Epithelial cell of alveolus of lung (primary cell): ENCODE measurements around the genes GFRA1 and CCDC172.

- RAMPAGE, long total RNA, result no peak
- RRBS, result no CpG with 5 or more reads among the region's 6 CpGs
Measured at GRCh38 chr10:113704731-113705289, 25.1 kb downstream of the CASP7 start.

- RAMPAGE, long total RNA, result no peak
- RRBS, result no CpG with 5 or more reads among the region's 6 CpGs
Measured at GRCh38 chr10:113843948-113844567, 9.8 kb downstream of the DCLRE1A start.

DNA sequence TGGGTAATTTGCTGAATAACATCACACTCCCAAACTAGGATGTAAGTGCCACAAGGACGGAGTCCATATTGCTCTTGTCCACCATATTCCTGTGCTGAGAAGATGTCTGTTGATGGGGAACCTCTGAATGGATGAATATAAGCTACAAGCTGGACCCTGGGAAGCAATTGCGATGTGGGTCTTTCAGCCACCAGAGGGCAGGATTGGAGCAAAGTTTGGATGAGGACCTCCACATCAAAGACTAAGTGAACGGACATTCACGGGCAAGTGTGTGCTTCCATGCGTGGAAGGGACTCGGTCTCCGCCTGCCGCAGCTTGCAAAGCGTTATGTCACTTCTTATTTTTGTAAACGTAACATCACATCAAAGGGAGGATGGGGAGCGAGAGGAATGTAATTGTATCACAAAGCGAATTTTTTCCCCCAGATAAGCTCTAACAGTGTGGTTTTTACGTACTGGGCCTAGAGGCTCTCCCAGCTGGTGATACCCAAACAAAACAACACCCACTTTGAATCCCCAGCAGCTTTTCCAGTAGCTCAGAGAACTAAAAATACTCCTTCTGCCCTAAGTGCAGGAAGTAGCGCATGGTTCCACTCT is 65.0 kb downstream of the VWA2 start:
- RAMPAGE, long total RNA, result no peak
- RRBS, result no CpG with 5 or more reads among the region's 14 CpGs

DNA sequence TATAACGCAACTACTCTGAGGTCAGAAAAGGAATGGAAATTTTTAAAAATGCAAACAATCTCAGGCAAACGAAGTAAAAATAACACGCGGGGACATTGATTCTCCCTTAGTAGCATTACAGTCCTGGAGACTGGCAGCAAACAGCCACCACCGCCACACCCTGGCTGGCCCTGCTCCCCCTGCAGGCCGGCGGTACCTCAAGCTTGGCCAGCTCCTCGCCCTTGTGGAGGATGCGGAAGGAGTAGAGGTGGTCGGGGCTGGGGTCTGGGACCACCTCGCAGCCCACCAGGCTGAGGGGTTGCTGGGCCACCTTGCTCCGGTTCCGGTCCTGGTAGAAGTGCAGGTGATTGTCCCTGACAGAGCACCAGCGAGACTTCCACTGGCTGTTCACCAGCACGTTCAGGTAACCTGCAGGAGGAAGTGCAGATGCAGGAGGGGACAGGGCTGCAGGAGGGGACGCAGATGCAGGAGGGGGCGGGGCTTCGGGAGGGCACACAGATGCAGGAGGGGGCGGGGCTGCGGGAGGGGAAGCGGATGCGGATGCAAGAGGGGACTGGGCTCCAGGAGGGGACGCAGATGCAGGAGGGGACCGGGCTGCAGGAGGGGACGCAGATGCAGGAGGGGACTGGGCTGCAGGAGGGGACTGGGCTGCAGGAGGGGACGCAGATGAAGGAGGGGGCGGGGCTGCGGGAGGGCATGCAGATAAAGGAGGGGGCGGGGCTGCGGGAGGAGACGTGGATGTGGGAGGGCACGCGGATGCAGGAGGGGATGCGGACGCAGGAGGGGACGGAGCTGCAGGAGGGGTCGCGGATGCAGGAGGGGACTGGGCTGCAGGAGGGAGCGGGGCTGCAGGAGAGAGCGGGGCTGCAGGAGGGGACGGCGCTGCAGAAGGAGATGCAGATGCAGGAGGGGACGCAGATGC is 65.7 kb downstream of the VWA2 start:
- RAMPAGE, long total RNA, result no peak
- RRBS, result no CpG with 5 or more reads among the region's 43 CpGs

GRCh38 chr10:114383940-114384451 is 20.3 kb downstream of the AFAP1L2 start:
- RAMPAGE, long total RNA, result no peak
- RRBS, result 93% methylated on average over 3 of the region's 14 CpGs

GRCh38 chr10:114472100-114472639 is 67.9 kb upstream of the AFAP1L2 start:
- RAMPAGE, long total RNA, result no peak
- RRBS, result no CpG with 5 or more reads among the region's 3 CpGs

DNA sequence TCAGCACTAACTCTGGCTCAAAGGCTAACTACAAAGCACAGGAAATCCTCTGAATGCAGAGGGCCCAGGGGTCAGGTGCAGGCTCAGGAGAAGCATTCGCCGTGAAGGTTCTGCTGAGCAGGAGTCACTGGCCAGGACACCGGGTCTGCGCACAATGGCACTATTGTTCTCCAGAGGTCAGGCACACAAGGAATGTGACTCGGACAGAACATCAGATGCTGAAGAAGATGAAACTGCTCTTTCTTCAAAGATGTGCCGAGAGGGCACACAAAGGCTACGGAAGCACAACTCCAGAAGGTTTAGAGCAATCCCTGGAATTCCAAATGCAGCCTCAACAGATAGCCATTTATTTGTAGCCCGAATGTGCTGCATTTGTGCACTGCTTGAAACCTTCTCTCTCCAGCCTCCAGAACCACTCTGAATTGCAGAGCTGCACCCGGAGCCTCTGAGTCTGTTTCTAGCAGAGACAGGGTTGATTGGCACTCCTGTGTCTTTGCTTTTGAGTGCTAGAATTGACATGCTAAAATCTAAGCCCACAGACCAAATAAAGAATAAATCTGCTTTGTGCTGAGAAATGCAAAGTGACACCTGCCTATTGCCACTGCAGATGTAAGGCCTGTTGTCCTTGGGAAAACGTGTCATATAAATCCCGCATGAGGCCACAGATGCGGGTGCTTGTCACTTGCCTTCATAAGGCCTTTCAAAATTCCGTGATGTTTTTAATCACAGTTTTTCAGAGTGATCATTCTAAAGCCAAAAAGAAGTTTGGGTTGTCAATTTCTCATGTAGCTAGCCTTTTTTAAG is 85.5 kb upstream of the AFAP1L2 start:
- RAMPAGE, long total RNA, result no peak
- RRBS, result no CpG with 5 or more reads among the region's 13 CpGs

GRCh38 chr10:114551387-114552031 is 106.6 kb downstream of the ABLIM1 start:
- RAMPAGE, long total RNA, result no peak
- RRBS, result no CpG with 5 or more reads among the region's 6 CpGs

GRCh38 chr10:114634504-114635249 is 23.4 kb downstream of the ABLIM1 start:
- RAMPAGE, long total RNA, result no peak
- RRBS, result no CpG with 5 or more reads among the region's 6 CpGs

DNA sequence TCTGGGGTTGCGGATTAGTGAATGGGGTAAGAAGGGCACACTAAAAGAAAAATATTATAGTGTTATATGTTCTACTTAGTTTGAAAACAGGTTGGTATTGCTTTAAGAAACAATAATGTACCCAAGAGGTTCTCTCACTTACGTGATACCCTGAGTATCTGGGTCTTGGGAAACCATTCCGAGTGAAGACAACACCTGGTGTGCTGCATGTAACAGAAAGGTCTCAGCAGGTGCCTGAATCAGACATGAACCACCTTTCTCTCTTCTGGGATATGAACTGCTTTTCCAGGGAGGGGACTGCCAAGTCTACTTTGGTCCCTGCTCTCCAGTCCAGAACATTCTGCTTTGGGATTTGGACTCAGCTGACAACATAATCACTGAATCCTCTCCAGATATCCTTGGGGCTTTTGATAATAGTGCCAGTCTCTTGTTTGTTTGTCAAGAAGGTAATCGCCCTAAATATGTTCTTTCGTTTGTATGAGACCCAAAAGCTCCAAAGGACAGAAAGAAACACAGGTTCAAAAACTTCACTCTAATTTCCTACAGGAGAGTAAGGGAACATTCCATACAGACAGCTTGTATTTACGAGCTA is 5.7 kb downstream of the ABLIM1 start:
- RAMPAGE, long total RNA, result no peak
- RRBS, result no CpG with 5 or more reads among the region's 6 CpGs

GRCh38 chr10:114767158-114767573 is 54.4 kb upstream of the FHIP2A start:
- RAMPAGE, long total RNA, result no peak
- RRBS, result no CpG with 5 or more reads among the region's 6 CpGs

DNA sequence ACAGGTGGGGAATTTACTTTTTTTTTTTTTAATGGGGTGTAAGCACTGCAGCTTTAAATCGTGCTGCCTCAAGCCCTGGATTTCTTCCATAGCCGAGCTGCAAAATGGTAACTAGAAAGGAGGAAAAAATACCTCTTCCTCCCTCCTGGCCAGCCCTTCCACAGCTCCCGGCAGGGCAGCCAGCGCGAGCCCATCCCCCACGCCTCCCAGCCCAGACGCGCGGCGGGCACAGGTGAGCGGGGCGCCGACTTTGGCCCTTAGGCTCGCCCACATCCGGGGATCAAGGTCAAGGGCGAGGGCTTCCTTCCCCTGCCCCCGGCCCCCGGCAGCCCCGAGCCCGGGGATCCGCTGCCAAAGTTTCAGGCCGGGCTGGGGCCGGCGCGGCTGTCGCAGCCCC is 54.0 kb upstream of the FHIP2A start:
- RAMPAGE, long total RNA, result no peak
- RRBS, result 1% methylated on average over 5 of the region's 26 CpGs

DNA sequence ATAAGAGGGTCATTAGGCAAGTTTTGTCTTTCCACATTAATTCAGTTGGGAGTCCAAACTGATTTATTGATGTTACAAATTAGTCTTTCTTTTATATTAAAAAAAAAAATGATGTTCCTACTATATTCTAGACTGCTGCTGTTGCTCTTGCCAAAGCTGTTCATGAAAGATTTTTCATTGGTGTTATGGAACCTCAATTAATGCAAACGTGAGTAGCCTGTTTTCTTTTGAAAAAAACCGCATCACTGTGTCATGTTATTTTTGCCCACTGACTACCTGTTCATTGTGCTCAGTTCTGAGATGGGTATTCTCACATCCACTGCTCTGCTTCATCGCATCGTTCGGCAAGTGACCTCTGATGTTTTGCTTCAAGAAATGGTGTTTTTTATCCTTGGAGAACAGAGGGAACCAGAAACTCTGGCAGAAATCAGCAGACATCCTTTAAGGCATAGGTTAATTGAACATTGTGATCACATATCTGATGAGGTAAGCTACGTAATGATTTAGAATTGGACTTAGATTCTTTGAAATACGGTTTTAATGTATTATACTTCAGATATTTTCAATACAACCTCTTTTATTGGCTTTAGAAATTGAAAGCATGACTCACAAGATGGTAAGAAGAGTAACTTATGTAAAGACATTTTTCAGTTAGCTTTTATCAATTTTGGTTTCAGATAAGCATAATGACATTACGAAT is 24.5 kb downstream of the FHIP2A start:
- RAMPAGE, long total RNA, result no peak
- RRBS, result no CpG with 5 or more reads among the region's 8 CpGs

DNA sequence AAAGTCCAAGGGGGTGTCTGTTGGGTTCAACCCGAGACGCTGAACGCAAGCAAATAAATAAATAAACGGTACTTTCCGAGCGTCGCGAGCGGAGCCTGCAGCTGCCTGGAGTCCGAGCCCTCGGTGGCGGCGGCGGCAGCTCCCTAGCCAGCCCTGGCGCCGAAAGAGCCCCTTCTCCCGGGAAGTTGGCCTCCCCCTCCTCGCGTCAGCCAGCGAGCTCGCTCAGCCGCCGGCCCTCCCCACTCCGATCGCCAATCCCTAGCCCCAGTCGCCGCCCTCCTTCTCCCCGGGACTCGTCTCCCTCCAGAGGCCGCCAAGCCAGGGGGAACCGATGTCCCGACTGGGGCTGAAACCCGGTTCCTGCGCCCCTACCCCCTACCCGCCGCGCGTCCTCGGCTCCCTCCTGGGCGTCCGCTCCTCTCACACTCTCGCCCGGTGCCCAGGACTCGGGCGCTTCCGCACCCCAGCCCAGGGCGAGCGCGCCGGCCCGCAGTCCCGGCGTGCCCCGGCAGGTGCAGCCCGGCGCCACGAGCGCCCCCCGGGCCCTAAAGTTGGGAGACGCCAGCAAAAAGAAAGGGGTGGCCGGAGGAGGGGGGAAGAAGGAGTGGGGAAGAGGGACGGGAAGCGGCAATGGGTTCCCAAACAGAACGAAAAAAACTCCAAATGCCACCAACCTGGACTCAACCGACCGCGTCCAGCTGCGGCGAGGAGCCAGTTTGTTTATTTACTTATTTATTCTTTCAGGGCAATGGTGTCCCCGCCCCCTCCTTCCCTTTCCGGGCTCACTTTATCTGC is at the start of gene GFRA1:
TSS of gene GFRA1 (minus strand) at position 718 of the 795 bp plus-strand sequence.
- RAMPAGE, long total RNA, result no peak
- RRBS, result 1% methylated on average over 35 of the region's 71 CpGs

GRCh38 chr10:116324231-116324627 is at the start of gene CCDC172:
TSS of gene CCDC172 (plus strand) at chr10:116324448.
- RAMPAGE, long total RNA, result no peak
- RRBS, result no CpG with 5 or more reads among the region's 9 CpGs

- RAMPAGE, long total RNA, result no peak
- RRBS, result no CpG with 5 or more reads among the region's 5 CpGs
Measured at GRCh38 chr10:116937273-116937596, 67.8 kb downstream of the SHTN1 start.

DNA sequence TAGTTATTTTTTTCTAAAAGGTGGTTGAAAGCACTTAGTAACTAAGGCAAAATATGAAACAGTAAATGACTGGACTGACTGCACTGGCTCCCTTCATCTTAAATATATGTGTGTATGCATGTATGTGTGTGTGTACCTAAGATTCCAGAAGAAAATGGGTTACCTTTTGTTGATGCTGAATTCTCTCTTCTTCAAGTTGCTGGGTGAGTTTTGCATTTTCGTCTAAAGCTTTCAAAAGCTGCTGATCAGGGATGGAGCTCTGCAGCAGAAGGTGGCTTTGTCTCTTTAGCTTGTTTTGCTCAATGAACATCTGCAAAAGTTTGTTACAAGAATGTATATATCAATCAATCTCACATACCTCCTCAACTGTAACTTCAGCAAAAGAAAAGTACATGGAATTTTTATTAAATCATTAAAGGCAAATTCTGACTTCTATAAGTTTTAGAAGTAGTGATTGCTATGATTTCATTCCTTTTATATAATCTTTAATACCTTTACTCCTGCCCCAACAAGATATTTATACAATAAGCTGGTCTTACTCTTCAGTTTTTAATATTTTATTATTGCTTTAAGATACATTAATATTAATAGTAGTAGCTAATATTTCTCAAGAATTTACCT is 64.6 kb downstream of the SHTN1 start:
- RAMPAGE, long total RNA, result no peak
- RRBS, result no CpG with 5 or more reads among the region's 1 CpG

DNA sequence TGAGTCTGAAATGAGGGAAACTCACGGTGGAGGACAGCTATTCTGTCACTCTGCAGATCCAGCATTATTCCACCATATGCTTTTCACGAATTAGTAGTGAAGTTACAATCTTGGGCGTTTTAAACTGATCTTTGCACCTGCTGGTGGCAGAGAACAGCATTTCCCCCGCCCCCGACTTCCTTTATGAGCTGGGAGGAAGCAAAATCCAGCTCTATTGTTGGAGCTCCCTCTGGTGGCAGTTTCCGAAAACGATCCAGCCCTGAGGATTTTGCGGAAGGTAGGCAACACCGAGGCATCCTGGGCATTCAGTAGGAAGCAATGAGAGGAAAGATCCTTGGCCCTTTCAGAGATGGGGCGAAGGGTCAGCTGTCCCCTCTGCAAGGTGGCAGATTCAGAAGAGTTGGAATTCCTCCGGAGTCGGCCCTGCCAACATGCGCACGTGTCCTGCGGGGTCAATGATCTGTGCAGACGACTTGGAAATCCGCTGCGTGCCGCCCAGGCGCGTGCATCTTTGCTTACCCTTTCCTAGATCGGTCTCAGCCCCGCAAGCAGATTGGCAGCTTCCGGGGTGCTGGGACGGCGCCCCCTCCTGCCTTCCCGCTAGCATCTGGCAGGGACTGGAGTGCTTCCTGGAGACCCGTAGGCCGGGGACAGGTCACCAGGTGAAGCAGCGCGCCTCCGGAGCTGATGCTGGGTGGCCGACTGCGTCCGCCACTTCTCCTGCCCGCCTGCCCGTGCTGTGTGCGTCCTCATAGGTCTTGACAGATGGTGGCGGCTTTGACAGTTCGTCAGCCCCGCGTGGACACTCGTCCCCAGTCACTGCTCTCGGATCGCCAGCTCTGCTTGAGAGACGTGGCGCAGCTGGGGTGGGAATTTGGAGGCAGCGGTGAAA is 22.2 kb upstream of the KCNK18 start:
- RAMPAGE, long total RNA, result no peak
- RRBS, result 3% methylated on average over 6 of the region's 48 CpGs

GRCh38 chr10:117262159-117262669 is 21.3 kb downstream of the SLC18A2 start:
- RAMPAGE, long total RNA, result no peak
- RRBS, result no CpG with 5 or more reads among the region's 11 CpGs

DNA sequence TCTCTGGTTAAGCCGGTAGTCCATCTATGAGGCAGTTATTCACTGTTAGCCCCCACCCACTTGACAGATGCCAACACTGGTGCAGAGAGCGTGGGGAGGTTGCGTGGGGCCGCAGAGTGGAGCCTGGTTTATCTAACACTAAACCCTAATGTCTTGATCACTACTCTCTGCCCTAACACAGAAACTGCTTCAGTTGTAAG is 885 bp upstream of the PDZD8 start:
- RAMPAGE, long total RNA, result no peak
- RRBS, result no CpG with 5 or more reads among the region's 4 CpGs